Vein endothelial cell (primary cell): ENCODE data around the genes SLC30A7, COL11A1, AMY2B, NBPF4, EEIG2 and TMEM167B.

GRCh38 chr1:100895609-100896309, at the start of gene SLC30A7:
Gene SLC30A7, plus strand, starts transcription at chr1:100896090.
- CAGE, long polyA plus RNA, result no peak

DNA sequence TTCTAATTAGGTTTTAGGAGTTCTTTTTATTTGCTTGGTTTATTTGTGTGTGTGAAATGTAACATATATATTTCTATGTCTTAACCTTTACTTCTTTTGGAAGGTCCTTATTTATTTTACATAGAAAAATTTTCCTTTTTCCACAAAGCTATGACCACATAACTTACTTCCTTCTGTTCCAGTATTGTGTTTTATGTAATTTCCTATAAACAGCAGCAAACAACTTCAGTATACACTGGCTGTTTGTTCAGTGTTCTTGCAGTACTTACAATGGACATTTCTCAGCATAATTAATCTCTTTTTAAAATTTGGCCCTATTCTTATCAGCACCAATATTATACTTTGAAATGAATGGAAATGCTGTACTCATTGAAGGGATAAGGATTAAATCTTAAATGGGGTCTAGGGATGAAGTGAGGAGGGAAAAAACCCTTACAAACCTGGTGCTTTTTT, 74.8 kb upstream of the S1PR1 start:
- CAGE, long polyA plus RNA, result no peak

- CAGE, long polyA plus RNA, result no peak
Observed at GRCh38 chr1:101193549-101194112, 43.2 kb upstream of the S1PR1 start.

GRCh38 chr1:103108164-103109150, at the start of gene COL11A1:
Gene COL11A1, minus strand, starts transcription at chr1:103108522.
- CAGE, long polyA plus RNA, result no peak

DNA sequence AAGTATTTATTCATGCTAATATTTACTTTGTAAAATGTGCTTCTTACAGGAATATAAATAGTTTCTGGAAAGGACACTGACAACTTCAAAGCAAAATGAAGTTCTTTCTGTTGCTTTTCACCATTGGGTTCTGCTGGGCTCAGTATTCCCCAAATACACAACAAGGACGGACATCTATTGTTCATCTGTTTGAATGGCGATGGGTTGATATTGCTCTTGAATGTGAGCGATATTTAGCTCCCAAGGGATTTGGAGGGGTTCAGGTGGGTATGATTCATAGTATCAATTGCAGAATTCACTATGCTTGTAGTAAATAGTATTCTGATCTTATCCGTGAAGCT, at the start of gene AMY2B:
Gene AMY2B (plus strand): TSS at position 82 of the 341 bp plus-strand sequence.
- CAGE, long polyA plus RNA, result no peak

- CAGE, long polyA plus RNA, result no peak
Observed at GRCh38 chr1:106447701-106448350, 608.6 kb upstream of the PRMT6 start.

- CAGE, long polyA plus RNA, result no peak
Observed at GRCh38 chr1:107596035-107596520, 368.9 kb downstream of the VAV3 start.

DNA sequence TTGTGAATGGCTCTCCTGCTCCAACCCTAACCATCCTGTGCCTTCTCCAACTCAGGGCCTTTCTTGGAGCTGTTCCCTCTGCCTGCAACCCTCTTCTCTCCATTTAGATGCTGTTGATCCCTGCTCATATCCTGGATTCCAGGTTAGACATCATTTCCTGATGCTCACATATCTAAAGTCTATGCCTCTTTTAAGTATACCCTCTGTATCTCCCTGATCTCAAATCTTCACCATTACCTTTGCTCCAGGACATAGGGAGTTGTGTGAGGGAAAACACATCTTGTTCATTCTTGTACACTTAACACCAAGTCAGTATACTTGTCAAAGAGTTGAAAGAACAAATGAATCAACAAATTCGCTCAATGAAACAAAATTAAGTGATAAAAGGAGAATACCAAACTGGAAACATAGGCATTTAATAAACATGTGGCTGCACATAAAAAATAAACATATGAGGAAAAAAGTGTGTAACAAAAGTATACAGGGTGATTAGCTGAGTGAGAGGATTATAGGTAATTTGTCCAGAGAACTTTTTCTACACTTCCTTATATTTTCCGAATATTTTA, 291.5 kb downstream of the VAV3 start:
- CAGE, long polyA plus RNA, result no peak

DNA sequence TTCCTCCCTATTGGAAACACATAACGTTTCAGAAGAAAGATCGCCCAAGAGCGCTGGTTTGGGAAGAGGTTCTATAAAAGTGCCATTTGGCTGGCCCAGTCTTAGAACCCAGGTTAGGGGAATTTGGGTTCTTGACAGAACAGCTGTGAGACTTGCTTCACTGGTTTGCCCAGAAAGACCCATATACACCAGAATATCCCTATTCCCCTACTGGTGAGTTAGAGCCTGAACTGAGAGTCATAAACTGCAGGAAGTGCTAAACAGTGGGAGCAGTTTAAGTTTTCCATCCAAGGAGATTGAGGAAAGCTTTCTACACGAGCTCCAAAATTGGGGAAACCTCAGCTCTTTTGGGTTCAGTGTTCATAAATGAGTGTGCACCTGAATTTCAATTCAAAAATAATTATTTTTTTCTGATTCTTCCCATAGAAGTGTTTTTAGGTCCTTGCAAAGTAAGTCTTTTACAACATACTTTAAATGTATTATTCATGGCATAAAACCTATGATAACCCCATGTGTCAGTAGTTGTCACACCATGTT, 275.2 kb downstream of the VAV3 start:
- CAGE, long polyA plus RNA, result no peak

DNA sequence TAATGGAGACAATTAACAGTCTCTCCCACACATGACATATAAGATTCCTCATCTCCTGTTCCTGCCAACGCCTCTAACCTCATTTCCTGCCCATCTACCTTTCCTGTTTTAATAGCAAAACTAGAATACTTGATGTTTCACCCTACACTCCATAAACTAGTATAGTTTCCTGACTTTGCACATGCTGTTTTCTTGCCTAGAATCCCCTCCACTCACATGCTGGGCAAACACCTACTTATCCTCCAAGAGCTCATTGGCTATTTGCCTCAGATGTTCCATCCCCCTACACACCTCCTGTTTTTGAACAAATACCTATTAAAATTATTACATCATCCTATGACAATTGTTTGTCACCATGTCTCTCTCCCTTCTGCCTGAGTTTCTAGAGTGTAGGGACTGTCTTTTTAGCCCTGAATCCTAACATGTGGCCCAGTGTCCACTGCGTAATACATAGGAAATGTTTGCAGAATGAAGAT, 117.1 kb downstream of the SLC25A24 start:
- CAGE, long polyA plus RNA, result no peak

GRCh38 chr1:108165442-108166369, 34.4 kb downstream of the SLC25A24 start:
- CAGE, long polyA plus RNA, result no peak

DNA sequence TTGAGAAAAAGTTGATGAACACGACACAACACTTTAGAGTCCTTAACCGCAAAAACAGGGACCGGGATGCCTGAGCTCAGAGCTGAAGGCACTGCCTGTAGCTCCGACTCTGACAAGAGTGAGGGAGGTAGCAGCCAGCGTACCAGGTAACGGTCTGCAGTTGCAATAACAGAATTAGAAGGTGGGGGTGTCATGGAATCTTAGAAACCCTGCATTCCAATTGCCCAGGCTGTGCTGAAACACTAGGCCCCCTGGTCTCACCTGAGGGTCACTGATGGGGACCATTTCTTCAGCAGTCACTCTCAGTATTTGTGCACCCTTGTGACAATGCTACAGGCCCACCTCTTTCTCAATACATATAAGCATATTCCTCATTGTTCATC, at the start of gene NBPF4:
Gene NBPF4 (minus strand): TSS at position 176 of the 383 bp plus-strand sequence.
- CAGE, long polyA plus RNA, result no peak

DNA sequence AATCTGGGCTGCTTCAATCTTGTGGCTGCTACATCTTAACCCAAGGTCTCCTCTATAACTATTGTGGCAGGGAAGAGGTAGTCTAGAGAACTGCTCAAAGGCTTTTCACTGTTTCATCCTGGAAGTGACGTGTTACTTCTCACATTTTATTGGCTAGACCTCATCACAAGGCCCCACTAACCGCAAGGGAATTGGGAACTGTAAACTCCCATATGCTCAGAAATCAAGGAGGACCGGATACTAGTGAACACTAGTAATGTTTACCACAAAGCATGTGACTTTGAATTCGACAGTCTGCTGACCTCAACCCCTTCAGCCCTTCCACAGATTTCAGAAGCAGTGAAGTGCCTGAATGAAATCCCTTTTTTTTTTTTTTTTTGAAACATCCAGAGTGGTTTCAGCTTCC, 3.4 kb upstream of the EEIG2 start:
- CAGE, long polyA plus RNA, result no peak

- CAGE, long polyA plus RNA, result no peak
Observed at GRCh38 chr1:108559579-108560698, at the start of gene EEIG2. Gene EEIG2, plus strand, starts transcription at chr1:108560100.

GRCh38 chr1:108590251-108590907, 30.5 kb downstream of the EEIG2 start:
- CAGE, long polyA plus RNA, result no peak

DNA sequence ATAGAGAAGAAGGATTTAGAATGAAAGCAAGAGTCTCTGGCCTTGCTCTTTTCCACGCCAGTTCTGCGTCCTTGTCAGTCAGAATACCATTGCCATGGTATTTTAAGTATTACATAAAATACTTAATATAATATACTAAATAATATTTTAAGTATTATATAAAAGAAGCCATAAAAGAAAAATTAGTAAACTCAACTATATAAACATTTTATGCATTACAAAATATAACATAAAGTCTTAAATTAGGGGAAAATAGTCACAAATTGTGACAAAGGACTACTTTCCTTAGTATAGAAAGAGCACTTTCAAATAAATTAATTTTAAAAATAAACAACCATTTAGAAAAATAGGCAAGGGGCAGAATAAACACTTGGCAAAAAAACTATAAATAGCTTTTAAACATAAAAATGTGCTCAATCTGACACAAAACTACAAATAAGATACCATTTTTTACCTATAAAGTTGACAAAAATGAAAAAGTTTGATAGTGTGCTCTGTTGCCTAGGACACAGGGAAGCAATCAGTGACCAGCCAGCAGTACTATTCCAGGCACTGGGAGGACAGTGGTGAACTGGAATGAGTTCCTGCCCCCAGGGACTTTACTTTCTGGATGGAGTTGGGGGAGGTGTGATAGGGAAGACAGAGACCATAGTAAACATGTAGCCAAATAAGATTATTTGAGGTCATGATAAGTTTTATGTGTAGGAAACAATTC, 41.6 kb downstream of the EEIG2 start:
- CAGE, long polyA plus RNA, result no peak

GRCh38 chr1:108621913-108622519, 38.9 kb downstream of the HENMT1 start:
- CAGE, long polyA plus RNA, result no peak

- CAGE, long polyA plus RNA, result no peak
Observed at GRCh38 chr1:108897156-108897678, 20.4 kb downstream of the GPSM2 start.

GRCh38 chr1:108956704-108957326, 6.5 kb downstream of the CLCC1 start:
- CAGE, long polyA plus RNA, result no peak

- CAGE, long polyA plus RNA, result no peak
Observed at GRCh38 chr1:109090481-109091511, at the start of gene TMEM167B. Gene TMEM167B, plus strand, starts transcription at chr1:109090764.